Mucosa of descending colon (tissue), 1 donor: Measurements from ENCODE around the genes GPR158 and BAMBI.

DNA sequence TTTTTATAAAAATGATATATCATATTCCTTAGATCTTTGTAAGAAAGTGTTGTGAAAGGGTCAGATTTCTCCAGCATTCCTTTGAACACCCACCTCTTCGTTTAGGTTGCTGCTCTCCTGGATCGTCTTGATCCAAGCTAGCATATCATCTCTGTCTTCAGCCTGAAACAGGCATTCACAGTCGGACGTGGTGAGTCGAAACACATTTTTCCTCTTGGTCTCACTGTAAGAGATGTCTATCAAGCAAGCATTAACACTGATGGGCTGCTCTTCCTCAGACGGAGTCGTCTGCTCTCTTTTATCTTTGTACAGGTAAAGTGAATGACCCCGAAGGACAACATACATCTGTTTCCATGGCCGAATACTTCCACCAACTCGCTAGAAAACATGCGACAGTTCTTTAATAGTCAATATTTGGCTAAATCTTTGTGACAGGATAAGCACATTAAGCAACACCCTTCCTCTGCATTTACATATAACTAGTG lies 123.1 kb downstream of the ARHGAP21 start:
- PRO-cap, result no peak

DNA sequence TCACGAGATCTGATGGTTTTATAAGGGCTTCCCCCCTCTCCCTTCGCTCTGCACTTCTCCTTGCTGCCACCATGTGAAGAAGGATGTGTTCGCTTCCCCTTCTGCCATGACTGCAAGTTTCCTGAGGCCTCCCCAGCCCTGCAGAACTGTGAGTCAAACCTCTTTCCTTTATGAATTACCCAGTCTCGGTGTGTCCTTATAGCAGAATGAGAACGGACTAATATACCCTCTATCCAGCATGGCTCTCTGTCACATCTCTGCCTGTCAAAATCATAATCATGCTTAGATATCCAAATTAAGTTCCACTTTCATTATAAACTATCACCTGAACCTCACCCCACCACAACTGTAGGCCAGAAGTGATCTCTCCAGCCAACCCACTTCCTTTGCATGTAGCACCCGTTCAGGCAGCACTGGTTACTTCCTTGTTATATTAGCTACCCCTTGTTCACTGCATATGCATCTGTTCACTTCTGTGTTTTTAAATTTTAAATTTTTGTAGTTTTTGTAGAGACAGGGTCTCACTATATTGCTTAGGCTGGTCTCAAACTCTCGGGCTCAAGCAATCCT lies 64.9 kb downstream of the PRTFDC1 start:
- PRO-cap, result no peak

- PRO-cap, result no peak
Measured at GRCh38 chr10:24901538-24902206, 50.7 kb downstream of the PRTFDC1 start.

DNA sequence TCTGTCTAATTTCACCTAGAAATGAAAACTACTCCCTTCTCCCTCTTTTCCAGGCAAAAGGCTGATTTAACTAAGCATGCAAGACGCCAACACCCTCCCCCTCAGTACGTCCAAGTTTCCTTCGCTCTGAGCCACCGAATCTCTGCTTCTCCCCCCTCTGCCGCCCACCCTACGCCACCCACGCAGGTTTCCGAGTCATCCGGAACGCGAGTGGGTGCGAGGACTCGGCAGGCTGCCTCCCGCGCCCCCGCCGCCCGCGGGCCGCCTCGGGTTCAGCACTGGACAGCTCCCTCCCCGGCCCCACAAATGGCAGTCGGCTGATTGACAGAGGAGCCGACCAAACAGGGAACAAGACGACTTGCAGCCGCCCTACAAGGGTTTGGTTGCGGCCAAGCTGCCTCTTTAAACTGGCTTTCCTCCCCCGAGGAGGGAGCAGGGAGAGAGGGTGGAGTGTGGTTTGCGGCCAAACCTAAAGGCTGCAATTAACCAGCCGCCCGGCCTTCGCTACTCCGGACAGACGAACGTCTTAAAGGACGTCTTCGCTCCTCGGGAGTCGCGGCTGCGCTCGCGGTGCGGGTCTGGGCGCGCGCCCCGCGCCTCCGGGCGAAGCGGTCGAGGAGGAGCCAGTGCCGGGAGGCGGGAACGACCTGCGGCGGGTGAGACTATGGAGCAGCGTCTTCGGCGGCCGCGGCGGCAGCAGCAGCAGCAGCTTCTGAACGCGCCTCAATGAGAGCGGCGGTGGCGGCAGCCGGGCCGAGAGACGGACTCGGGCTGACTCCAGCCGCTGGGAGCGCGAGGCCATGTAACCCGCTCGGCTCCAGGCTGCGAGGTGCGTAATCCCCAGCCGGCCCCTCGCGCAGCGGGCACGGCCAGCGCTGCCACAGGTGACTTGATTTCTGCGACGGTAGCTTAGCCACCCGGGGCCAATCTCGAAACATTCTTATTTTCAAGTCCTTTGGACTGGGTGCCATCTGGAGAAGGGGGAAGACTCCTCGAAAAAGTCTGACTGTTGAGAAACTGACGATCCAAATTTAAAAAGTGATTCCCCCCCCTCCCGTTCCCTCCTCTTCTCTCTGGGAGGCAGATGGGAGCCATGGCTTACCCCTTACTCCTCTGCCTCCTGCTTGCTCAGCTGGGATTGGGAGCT lies at the start of gene GPR158:
Gene GPR158 (plus strand): TSS at position 665 of the 1,147 bp plus-strand sequence.
- PRO-cap, result unidirectional peak, plus-strand start at position 405 of the sequence

DNA sequence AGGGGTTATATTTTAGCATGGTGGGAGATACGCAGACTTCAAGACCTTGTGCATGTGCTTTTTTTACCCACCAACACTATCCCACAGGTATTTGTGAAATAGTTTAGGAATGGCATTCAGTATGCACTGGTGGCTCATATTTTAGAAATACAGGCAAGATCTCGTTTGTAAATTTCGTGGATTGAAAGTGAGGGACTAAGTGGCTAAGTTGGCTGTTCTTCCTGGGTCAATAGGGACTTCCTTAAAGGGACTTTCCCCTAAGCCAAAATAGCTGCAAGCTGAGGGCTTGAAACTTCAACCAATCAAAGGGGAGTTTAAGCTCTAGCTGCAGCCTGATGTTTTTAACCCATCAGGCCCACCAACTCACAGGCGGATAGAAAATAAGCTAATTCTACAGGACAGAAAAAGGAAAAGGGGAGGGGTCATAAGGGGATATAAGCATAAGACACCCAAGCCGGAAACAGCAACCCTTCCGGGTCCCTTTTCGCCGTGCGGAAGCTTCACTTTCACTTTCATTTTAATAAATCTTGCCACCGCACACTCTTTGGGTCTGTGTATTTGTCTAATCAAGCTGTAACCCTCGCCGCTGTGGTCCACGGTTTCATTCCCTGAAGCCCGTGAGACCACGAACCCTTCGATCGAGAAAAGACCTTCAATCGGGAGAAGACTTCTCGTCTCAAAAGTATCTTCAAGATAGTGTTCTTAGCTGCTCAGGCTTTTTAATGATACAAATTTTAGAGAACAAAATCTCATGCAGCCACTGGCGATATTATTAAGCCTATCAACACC lies 291.1 kb downstream of the GPR158 start:
- PRO-cap, result no peak

- PRO-cap, result no peak
Measured at GRCh38 chr10:26457091-26457422, 18.9 kb downstream of the APBB1IP start.

- PRO-cap, result no peak
Measured at GRCh38 chr10:26500598-26501329, 62.6 kb downstream of the APBB1IP start.

GRCh38 chr10:26637369-26638047 lies 60.0 kb upstream of the PDSS1 start:
- PRO-cap, result no peak

DNA sequence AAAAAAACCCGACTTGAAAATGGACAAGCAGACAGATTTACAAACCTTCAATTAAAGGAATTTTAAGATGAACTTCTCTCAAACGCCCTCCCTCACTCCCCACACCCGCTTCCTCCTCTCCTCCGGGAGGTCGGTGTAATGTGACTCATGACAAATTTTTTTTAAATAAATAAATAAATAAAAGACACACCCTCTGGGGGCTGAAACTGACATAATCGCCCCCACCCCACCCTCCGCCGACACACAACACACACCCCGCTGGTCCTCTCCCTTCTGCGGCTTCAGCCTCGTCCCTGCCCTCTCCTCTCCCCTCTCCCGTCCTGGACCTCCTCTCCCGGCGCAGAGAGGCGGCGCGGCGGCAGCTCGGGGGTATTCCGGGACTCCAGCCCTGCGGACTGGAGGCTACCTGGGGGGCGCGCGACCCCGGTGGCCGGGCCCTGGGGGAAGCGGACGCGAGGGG lies 724 bp downstream of the ABI1 start:
- PRO-cap, result bidirectional peak, plus-strand start at position 229 of the sequence, minus-strand start at position 103 of the sequence

DNA sequence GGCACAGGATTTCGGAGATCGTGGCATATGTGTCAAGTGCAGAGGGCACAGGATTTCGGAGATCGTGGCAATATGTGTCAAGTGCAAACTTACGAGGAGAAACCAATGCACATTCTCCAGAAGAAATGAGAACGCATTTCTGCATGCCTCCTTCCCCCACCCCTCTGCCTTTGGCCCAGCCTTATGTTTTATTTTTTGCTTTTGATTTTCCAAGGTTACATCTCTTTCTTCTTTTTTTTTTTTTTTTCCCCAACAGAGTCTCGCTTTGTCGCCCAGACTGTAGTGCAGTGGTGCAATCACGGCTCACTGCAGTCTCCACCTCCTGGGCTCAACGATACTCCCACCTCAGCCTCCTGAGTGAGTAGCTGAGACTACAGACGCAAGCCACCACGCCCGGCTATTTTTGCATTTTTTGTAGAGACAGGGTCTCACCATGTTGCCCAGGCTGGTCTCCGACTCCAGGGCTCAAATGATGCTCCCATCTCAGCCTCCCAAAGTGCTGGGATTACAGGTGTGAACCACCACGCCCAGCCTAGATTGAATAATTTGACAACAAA lies 671 bp upstream of the ANKRD26 start:
- PRO-cap, result no peak

- PRO-cap, result no peak
Measured at GRCh38 chr10:27154186-27154274, 154 bp downstream of the YME1L1 start.

- PRO-cap, result no peak
Measured at GRCh38 chr10:28238346-28238911, 64.4 kb downstream of the MPP7 start.

GRCh38 chr10:28331071-28331483 lies 28.2 kb upstream of the MPP7 start:
- PRO-cap, result no peak

DNA sequence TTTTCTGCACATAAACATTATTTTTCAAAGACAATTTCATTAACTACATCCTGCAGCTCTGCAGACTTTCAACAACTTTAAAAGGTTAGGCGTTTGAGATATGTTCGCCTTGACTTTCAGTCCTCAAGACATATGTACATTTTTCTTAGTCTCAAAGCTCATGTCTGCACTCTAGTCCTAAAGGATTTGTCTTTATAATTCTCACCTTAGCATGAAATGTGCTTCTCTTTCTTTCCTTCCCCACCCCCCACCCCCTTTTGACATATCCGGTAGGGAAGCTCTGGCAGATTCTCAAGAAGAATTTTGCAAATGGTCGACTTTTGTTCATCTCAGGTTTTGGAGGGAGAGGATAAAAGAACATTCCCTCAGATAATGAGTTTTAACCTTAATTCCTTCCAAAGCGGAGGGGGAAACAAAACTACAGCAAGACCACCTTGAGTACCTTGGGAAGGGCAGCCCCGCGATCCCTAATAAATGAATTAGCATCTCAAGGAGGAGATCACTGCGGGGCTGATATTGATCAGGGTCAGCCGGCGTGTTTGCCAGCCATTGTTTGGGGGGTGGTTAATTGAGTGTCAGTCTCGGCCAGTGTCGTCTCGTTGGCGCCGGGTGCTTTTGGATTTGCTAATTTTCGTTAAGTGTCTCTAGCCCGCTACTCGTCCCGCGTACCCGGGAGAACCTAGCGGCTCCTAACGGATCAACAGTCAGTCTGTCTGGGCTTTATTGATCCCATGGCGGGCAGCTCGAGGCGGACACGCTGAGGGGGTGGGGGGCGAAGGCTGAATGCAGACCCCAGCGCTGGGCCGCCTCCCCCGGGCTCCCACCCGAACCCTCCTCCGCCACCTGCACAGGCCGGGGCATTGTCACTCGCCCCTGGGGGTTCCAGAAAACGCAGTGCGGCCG lies 876 bp upstream of the BAMBI start:
- PRO-cap, result no peak

DNA sequence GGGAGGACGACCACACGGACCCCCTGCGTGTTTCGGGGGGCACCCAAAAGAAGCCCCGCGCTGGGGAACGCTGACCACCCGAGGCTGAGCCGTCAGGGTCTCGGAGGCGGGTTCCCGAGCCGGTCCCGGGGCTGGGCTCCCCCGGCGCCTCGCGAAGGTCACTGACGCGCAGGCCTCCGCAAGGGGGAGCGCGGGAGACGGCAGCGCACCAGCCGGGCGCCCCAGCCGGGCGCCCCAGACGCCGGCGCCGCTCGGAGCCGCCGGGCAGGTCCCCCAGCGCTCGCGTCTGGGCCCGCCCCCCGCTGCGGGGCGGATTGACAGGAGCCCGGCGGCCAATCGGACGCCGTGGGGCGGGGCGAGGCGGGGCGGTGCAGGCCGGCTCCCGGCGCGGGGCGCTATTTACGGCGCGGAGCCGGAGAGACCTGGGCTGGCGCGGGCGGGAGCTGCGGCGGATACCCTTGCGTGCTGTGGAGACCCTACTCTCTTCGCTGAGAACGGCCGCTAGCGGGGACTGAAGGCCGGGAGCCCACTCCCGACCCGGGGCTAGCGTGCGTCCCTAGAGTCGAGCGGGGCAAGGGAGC lies at the start of gene BAMBI:
Gene BAMBI (plus strand): TSS at position 425 of the 581 bp plus-strand sequence.
- PRO-cap, result bidirectional peak, plus-strand start at position 427 of the sequence, minus-strand start at position 249 of the sequence

DNA sequence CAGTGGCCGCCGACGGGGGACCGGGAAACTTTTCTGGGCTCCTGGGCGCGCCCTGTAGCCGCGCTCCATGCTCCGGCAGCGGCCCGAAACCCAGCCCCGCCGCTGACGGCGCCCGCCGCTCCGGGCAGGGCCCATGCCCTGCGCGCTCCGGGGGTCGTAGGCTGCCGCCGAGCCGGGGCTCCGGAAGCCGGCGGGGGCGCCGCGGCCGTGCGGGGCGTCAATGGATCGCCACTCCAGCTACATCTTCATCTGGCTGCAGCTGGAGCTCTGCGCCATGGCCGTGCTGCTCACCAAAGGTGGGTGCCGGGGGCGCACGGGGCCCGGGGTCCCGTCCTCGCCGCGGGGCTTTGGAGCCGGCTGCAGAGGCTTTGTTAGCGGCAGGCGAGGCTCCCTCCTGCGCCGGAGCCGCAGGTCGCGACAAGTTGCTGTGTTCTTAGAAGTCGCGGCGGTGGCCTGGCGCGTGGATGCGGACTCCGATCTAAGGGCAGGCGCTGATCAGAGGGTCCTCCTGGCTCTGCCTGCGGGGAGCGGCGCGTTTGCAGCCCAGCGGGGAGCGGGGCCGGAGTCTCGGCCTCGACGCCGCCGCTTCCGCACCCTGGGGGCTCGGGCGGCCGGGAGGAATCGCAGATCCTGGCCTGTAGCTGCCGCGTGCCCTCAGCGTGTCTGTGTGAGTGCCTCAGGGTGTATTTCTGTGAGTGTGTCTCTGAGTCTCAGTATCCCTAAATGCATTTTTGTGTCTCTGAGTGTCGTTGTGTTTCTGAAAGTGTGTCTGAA lies 544 bp downstream of the BAMBI start:
- PRO-cap, result no peak

DNA sequence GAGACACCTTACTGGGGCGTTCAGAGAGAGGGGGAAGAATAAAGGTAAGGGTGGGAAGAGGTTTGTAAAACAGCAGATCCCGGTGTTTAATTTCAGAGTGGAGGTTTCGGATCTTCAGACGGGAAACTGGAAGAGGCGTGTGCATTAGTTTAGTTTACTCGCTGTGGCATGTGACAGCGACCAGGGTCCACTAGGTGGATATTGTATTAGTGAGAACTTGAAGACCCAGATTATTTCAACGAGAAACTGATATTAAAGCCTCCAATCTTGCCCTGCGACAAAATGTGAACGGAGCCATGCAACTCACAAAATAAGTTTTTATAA lies 2.7 kb downstream of the BAMBI start:
- PRO-cap, result no peak

GRCh38 chr10:28721835-28722856 lies 44.8 kb downstream of the BAMBI start:
- PRO-cap, result no peak

DNA sequence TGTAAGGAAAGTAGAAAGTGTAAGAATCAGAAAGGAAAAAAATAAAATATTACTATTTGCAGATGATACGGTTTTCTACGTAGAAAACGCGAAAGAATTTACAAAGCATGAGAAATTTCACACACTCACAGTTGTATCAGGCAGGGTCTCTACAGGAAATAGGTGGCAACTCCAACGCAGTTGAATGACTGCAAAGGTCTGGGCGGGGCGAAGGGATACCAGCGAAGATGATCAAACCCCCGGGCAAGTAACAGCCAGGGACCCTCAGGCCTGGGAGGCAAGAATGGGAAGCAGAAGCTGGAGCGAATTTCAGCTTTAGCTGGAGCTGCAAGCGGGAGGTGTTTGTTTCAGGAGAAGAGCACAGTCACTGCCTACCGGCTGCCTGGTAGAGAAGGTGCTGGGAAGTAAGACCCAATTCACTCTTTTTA lies 149.0 kb downstream of the BAMBI start:
- PRO-cap, result no peak

GRCh38 chr10:29105518-29106031 lies 183.3 kb upstream of the LYZL1 start:
- PRO-cap, result no peak